ENCODE measurements around a stretch of chr9.

- PRO-cap = no peak
Measured at GRCh38 chr9:89496728-89497697, 900 bp downstream of the SEMA4D start.

DNA sequence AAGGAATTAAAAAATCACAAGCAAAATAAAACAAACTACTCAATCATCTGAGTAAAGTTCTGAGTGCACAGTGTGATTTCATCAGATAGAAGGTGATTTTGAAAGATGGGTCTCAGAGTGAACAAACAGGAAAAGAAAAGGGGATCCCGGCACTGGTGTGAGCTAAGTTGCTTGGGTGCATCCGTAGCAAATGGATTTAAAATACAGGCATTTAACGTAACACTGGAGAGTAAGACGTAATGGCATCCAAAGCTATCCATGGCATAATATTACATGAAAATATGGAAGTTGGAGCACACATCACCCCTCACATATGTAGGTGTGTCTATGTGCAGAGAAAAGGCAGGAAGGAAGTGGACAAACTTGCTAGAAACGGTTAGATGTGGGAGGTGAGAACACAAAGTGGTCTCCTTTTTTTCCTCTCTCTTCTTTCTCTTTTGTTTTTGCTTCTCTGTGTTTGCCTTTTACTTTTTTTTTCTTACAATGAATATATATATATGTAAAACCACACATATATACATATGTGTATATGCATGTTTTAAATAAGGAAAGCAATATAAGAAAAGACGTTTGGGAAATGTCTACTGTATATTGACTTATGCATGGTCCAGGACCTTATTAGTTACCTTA is 38.3 kb upstream of the SEMA4D start:
- PRO-cap = no peak

DNA sequence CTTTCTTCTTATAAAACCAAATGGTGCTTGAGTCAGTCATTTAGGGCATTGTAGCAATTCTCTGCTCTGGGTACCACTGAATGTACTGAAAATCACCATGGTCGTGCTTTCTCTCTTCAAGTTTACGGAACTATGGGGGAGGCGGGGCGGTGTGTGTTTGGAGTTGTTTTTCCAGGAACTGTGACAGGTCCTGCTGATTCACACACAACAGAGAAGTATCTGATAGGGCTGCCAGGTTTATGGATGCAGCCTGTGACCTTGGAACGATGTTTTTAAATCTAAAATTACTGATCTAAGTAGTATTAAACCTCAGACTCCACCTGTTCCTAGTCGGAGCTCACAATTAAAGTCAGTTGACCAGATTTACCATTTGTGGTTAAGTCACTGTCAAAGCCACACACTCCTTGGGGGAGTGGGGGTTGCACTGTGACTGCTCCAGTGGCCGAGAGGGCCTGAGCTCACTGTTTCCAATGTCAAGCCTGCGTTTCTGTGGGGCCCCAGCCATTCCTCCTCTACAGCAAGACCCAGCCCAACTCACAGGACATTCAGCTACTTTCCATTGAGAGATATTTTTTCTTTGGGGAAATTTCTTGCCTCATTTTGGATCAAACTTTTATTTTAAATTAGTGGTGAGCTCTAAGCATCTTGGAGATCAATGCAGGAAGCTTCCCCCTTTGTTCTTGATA is 44.4 kb downstream of the GADD45G start:
- PRO-cap = no peak

- PRO-cap = no peak
Measured at GRCh38 chr9:89654316-89654844, 49.6 kb downstream of the GADD45G start.

- PRO-cap = no peak
Measured at GRCh38 chr9:89662658-89663252, 57.9 kb downstream of the GADD45G start.

GRCh38 chr9:89667720-89668114 is 62.9 kb downstream of the GADD45G start:
- PRO-cap = no peak

GRCh38 chr9:89668335-89668589 is 63.5 kb downstream of the GADD45G start:
- PRO-cap = no peak

DNA sequence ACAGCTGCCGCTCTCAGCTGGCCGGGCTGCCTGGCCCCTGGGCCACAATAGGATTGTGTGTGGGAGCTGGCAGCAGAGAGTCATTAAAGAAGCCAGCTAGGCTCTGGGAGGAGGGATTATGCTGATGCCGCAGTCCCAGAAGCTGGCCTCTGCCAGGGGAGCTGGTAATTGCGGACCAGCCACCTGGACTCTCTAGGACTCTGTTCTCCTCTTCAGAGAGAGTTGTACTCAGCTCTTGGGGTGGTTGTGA is 145.5 kb downstream of the GADD45G start:
- PRO-cap = no peak

DNA sequence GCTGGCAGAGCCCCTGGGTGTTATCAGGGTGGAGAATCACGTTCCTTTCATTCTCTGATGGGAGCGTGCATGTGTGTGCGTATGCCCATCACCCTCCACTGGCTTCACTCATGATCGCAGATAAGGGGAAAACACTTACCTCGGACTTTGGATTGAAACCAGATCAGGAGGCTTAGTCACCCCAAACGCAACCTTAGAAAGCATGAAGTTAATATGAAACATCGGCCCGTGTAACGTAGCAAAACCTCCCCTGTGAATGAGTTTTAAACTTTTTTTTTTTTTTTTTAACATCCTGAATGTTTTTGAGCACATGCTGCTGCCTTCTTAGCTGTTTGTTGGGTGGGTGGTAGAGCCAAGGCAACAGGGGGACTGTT is 173.6 kb downstream of the GADD45G start:
- PRO-cap = no peak

GRCh38 chr9:90021317-90021634 is 416.5 kb downstream of the GADD45G start:
- PRO-cap = no peak

DNA sequence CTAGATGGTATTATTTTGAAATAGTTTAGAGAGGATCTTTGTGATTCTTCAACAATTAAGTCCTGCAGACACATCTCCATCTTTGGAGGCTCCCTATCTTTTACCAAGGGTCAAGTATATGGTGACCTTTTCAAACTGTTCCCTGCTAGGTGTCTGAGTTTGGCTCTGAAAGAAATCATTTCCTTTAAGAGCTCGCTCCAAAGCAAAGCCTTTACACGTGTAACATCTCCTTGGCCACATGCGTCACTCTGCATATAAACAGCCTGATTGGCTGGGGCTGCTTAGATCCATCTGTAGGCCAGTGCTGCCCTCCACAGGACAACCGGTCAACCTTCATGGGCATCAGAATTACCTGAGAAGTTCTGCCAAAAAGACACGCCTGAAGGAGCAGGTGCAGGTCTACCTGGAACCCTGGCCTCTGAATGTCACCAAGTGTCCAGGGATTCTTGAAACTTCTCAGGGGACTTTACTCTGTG is 497.4 kb downstream of the GADD45G start:
- PRO-cap = no peak

DNA sequence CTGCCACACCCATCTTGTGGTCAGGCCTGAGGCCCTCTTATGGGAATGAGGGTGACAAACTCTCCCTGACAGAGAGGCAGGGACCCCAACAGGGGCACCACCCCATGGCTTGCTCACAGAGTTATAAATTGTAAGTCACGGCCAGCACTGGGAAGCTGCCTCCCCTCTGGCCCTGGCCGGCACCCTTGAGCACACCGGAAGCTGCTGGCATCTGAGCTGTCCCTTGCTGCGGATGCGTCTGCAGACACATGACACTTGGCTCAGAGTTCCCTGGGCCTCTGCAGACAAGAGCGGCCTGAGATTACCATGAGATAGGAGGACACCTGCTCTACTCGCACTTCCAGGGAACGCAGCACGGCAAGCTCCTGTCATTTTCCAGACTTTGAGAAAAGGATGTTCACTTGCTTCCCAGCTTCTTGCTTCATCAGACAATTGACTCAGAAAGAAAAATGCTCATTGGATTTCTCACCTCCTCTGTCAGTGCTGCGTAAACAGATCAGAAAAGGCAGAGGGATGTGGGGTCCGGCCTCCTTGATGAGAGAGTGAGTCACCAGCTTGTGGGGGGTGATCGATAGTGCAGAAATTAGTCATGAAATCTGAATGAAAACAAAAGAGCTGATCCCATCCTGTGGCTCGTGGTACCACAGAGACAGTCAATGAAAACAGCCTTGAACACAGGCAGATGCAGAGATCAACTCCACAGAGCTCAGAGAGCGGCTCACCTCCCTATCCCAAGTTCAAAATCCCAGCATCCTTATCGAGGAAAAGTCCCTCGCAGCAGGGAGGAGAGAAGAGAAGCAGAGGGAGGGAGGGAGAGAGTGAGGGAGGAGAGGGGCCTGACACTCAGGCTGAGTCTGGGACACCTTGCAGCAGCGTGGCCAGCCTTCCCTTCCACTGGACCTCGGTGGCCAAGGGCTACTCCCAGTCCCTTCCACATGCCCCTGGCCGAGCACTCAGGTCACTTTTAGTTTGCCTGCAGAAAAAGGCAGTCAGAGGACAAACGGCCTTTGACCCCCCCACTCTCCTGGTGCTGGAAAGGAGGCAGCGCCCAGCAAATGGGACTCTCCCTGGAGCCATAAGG is 270.0 kb downstream of the SYK start:
- PRO-cap = no peak

- PRO-cap = no peak
Measured at GRCh38 chr9:91101052-91101470, 260.7 kb downstream of the AUH start.

DNA sequence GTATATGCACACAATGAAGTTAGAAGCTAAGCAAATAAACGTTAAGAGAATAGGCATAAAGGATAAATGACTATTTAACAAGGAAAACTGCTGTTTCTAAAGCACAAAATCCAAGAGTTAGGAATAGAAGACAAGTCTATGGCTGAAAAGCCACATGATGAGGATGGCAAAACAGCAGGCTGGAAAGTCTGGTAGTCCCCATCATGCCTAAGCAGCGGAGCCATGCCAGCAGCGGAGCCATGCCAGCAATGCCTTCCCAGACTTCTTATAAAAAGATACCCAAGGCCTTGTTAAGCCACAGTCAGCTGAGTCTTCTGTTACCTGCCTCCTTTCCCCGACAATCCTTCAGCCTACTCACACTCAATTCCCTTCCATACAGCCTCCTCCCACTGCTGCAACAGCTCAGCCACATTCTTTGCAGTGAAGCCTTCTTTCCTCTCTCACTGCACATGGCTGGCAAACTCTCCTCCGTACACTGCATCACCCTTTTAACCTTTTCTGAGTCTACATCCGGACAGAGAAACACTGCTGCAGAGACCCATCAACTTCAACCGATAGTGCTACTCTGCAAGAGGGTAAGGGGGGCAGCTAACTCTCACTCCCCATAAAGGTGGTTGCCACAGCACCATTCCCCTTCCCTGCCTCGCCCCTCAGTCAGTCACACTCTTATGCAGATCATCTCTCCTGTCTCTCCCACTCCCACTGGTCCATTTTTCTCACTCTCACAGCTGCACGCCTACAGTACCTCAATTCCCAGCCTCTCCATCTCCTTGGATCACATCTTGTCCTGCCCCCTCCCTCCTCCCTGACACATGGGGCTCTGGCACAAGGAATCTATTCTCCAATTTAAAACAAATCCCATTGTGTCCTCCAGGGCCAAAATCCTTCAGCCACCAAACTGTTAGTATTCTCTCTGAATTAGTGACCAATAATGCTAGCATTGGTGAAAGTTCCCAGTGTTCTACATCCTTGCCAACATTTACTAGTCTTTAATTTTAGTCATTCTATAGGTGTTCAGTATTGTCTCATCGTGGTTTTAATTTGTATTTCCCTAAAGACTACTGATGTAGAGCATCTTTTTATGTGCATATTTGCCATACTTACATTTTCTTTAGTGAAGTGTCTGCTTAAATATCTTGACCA is 114.6 kb downstream of the AUH start:
- PRO-cap = no peak

GRCh38 chr9:91395775-91396189 is 27.9 kb downstream of the NFIL3 start:
- PRO-cap = no peak

- PRO-cap = bidirectional peak, plus-strand start at chr9:91422363, minus-strand start at chr9:91422124
Measured at GRCh38 chr9:91421881-91422884, 1.4 kb downstream of the NFIL3 start.

DNA sequence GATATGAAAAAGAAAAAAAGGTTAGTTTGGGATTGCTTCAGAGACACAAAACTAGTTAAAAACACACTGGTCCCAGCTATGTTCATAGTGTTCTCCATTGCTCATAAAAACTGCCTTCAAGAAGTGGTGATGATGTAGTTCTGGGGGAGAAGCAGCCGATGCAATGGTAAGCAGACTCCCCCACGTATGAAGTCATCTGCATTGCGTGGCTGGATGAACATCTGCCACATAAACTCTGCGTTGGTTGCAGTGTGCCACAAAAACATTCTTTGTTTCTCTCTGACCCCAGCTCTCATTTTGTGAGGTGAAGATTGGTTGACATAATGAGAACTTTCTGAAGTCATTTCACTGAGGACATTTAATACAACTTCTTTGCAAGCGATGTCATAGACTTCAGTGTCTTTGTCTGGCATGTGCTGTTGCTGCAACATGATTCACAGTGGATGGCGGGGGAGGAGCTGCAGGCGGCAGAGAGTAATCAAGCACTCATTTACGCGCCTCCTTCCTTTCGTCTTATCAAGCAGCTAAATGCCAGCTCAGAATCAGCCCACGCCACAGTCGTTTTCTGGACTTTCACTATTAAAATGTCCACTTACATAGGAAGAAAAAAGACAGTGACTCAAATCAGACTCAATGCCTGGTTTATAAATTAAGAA is 91.5 kb upstream of the NFIL3 start:
- PRO-cap = no peak

DNA sequence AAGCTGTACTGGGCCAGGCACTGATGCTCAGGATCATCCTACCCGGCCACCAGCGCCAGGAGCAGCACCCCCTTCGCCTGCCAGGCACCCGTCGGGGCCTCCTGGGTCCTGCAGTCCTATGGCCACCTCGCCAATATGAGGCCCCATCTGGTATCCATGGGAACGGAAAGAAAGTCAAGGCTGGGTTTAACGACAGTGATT is 132.6 kb downstream of the ROR2 start:
- PRO-cap = no peak

- PRO-cap = no peak
Measured at GRCh38 chr9:91949294-91949521, 820 bp downstream of the ROR2 start.

DNA sequence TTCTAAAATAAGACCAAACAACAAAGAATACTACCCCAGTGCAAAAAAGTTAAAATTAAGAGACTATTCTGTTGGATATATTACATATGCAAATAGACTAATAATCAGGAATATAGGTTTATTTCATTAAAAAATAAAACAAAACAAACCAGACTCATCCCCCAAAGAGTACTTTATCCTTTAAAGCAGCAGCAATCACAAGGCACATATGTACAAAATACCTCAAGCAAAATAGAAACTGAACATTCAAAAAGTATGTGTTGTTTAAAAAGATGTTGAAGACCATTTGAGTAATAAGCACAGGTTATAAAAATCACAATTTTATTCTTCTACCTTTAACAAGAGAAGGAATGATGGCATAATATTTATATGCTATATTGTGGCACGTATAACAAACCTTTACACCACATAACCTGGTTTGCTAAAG is 81.0 kb upstream of the ROR2 start:
- PRO-cap = no peak